ENCODE results near the gene ABCG1.

DNA sequence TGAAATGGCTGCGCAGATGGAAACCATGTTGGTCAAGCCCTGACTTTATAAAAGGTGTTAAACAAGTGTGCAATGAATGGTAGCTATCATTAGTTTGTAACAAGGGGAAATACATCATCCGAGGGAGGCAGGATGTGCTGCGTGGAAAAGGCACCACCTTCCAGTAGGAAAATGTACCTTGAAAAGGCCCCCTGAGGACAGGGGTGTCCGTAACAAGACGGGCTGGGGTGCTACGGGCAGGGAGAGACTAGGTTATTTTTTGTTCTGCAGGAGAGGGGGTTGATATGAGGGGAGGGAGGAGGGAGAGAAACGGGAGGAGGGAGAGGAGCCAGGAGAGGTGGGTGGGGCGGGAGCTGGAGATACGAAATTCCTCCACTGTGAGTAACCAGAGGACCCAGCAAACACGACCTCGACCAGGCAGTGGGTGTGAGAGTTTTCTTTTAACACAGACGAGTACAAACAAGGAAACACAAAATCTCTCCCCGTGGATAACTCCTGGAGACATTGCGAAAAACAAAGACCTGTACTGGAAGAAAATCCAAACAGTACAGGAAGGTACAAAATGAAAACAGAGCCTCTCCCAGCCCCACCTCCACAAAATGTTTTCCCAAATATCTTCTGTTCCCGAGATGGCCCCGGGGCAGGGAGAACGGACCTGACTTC is 82.6 kb downstream of the RIPK4 start:
- PRO-cap: no peak
- RAMPAGE, long total RNA, 4 experiments: no peak in any of the 4 experiments

DNA sequence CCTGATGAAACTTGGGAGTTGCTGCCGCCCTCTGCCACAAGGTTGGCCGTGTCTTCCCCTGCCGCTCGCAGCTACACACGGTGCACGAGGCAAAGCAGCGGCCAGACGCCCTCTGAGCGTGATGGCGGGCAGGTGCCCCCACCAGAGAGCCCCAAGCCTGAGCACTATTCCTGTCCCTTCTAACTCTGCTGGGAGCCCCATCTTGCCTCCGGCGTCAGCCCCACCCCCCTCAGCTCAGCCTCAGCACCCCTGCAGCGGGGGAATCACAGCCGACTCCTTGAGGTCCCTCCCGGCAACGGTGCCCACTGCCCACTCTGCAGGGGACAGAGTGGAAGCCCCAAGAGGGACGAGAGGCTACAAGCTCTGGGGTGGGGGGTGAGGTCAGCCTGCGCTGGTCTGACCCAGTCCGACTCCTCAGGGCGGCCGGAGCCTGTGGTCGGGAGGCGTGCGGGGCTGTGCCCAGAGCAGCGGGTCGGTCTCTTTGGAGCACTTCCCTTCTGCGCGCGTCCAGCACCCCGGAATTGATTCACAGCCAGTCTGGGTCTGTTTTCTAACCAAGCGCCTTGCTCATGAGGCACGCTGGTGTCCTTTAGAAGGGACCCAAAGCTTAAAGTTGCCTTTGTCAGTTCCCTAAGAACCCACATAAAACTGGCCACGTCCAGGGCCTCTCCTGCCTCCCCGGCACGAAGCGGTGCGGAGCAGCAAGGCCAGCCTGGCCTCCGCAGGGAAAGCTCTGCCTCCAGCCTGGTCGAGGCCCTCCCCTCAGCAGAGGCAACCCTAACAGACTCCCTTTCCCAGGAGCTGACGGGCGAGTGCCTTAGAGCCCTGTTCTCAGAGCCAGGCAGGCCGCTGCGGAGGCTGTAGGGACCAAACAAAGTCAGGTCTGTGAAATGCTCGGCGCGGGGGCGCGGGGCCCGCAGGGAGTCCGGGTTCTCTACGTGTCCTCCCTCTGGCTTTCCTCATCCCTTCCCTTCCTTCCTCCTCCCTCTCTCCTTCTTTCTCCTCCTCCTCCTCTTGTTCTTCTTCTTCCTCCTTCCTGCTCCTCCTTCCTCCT is 41.1 kb downstream of the RIPK4 start:
- PRO-cap: no peak
- RAMPAGE, long total RNA, 4 experiments: no peak in any of the 4 experiments

GRCh38 chr21:41769820-41770371 is 3.0 kb upstream of the RIPK4 start:
- PRO-cap: no peak
- RAMPAGE, long total RNA, 4 experiments: no peak in any of the 4 experiments

- PRO-cap: no peak
- RAMPAGE, long total RNA, 4 experiments: no peak in any of the 4 experiments
Measured at GRCh38 chr21:41783467-41783705, 16.5 kb upstream of the RIPK4 start.

GRCh38 chr21:41895639-41896388 is 16.7 kb upstream of the PRDM15 start:
- PRO-cap: no peak
- RAMPAGE, long total RNA, 4 experiments: no peak in any of the 4 experiments

DNA sequence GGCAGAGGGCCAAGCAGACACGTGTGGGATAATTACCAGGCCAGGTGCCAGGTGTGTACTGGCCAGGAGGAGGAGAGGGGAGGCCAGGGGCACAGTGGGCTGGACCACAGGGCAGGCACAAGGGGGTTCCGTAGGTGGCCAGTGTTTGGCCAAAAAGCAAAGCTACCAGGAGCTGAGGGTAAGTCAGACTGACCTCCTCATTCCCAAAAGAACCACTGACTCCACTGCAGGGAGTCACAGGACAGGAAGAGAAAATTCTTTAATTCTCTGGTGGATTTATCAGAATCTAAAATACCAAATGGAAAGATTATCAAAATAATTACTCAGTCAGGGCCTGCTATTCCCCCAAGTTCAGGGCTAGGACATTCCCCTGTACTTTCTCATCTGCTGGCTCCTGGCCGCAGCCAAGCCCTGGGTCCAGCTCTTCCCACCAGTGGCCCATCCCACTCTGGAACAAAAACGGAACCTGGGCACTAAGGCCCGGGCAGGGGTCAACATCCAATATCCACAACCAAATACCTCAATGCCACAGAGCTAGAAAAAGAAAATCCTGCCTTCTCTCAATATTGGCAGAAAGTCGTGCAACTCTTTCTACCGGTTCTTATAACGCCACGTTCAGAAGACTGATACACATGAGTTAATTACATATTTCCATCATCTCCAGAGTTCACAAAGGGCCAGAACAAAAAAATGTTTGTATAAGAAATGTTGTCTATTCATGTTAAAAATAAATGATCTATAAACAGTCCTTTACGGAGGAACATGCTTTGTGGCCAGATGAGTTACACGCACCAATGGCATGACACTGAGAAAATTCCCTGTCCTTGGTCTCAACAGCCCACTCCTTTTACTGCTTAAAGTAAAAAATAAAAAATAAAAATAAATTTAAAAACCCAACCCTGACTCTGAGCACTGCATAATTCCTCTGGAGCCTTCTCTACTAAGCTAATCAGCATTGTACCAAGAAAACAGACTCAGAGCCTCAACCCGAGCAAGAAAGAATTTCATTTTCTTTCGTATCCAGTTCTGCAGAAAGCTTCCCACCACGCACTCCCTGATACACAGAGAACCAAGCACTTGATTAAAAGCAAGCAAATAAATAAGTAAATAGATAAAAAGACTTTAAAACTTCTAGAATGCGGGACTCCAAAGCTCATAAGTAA is 29.6 kb downstream of the C2CD2 start:
- PRO-cap: unidirectional peak, minus-strand start at position 217 of the sequence
- RAMPAGE, long total RNA, 4 experiments: no peak in any of the 4 experiments

- PRO-cap: no peak
- RAMPAGE, long total RNA, 4 experiments: no peak in any of the 4 experiments
Measured at GRCh38 chr21:41927749-41928325, 26.0 kb downstream of the C2CD2 start.

- PRO-cap: no peak
- RAMPAGE, long total RNA, 4 experiments: no peak in any of the 4 experiments
Measured at GRCh38 chr21:41928652-41929145, 25.1 kb downstream of the C2CD2 start.

GRCh38 chr21:42047964-42048911 is 22.9 kb upstream of the UMODL1 start:
- PRO-cap: no peak
- RAMPAGE, long total RNA, 4 experiments: no peak in any of the 4 experiments

- PRO-cap: no peak
- RAMPAGE, long total RNA, 4 experiments: no peak in any of the 4 experiments
Measured at GRCh38 chr21:42058882-42059328, 12.2 kb upstream of the UMODL1 start.

DNA sequence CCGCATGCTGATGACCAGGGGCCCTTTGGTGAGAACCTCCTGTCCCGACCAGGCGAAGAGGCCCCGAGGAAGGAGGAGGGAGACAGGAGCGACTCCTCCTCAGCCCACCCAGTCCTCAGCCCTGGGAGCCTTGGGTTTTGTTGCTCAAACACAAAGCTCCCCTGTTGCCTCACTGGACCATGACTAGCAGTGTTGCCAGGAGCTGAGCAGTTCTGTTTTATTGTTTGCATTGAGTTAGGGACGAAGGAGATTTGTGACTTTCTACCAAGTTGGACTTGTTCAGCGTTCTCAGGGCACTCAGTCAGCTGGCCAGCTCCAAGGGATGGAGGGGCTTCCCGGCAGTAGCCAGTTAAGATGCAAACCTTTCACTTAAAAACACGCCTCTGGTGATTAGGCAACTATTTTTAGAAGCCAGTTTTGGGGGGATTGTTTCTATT is 10.1 kb downstream of the UMODL1 start:
- PRO-cap: no peak
- RAMPAGE, long total RNA, 4 experiments: no peak in any of the 4 experiments

DNA sequence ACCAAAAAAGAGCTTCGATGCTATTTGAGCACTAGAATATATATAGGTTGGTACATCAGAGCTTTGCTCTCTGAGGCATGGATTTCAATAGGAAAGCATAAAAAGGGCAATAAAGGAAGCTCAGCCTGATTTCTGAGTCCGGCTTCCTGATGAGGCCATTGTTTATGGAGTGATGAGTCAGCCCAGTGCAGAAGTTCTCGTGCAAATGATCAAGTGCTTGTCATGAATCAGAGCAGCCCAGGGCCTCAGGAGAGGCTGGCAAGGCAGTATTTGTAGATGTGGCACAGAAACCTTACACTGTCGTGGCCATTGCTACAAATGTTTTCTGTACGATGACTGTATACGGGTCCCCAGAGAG is 26.7 kb downstream of the UMODL1 start:
- PRO-cap: no peak
- RAMPAGE, long total RNA, 4 experiments: no peak in any of the 4 experiments

DNA sequence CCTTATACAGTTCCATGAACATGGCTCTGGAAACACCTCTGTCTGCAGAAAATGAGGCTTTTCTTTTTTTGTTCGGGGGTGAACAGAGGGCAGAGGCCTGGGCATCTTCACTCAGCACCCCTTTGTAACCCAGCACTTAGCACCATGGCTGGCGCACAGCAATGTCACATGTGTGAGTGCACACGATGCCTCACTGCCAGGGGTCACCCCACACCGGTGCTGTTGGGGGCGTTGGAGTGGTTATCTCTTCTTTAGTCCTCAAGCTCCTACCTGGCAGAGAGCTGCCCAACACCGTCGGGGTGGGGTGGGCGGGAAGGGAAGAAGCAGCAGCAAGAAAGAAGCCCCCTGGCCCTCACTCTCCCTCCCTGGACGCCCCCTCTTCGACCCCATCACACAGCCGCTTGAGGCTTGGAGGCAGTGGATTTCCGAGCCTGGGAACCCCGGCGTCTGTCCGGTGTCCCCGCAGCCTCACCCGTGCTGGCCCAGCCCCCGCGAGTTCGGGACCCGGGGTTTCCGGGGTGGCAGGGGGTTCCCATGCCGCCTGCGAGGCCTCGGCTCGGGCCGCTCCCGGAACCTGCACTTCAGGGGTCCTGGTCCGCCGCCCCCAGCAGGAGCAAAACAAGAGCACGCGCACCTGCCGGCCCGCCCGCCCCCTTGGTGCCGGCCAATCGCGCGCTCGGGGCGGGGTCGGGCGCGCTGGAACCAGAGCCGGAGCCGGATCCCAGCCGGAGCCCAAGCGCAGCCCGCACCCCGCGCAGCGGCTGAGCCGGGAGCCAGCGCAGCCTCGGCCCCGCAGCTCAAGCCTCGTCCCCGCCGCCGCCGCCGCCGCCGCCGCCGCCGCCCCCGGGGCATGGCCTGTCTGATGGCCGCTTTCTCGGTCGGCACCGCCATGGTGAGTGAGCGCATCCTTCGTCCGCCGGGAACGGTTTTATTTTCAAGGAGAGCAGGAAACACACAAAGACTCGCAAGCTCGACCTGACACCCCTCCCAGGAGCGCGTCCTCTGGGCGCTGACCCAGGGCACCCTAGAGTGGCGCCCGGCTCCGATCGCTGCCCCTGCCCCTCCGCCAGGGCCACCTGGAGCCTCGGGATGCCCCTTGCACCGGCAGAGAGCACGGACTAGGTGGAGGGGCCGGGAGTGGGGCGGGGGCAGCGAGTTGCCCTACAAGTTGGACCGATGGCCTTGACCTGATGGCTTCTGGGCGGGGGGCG is at the start of gene ABCG1:
ABCG1 (plus strand) TSS at position 728 of the 1,211 bp plus-strand sequence.
- PRO-cap: bidirectional peak, plus-strand start at position 735 of the sequence, minus-strand start at position 615 of the sequence; unidirectional peak, plus-strand start at position 1,107 of the sequence
- RAMPAGE, long total RNA, 4 experiments: start-site peak on the plus strand in 1 of 4 experiments, centred at position 666 of the sequence, 10 reads per replicate

- PRO-cap: no peak
- RAMPAGE, long total RNA, 4 experiments: no peak in any of the 4 experiments
Measured at GRCh38 chr21:42250380-42251013, 31.6 kb downstream of the ABCG1 start.

GRCh38 chr21:42300016-42300676 is 15.1 kb downstream of the TFF3 start:
- PRO-cap: no peak
- RAMPAGE, long total RNA, 4 experiments: no peak in any of the 4 experiments

GRCh38 chr21:42375270-42375993 is 9.1 kb upstream of the TFF1 start:
- PRO-cap: no peak
- RAMPAGE, long total RNA, 4 experiments: no peak in any of the 4 experiments

DNA sequence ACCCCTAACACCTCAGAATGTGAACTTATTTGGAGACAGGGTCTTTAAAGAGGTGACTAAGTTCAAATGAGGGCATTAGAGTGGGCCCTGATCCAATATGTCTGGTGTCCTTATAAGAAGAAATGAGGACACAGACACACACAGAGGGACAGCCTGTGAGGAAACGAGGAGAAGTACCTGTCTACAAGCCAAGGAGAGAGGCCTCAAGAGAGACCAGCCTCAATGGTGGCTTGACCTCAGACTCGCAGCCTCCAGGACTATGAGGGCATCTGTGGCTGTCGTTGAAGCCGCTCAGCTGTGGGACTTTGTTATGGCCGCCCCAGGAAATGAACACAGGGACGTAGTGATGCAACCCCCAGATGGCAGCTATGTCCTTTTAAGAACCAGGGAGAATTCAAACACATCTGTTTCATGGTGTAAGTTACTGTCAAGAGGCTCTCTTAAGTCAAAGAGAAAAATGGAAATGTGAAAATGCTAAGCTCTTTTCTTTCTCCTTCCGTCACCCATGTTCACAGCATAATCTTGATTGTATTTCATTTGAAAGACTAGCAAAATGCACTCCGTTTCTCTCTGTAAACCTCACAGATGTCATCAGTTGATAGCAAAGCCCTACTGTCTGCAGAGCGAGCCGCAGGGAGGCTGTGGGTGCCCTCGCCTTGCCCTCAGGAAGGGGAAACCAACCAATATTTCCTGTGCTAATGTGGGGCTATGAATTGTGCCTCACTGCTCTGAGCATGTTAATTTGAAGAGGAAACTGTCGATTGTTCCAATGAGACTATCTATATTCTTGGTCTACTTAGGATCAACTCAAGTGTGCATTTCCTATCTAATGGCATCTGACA is 21.3 kb downstream of the UBASH3A start:
- PRO-cap: no peak
- RAMPAGE, long total RNA, 4 experiments: no peak in any of the 4 experiments

DNA sequence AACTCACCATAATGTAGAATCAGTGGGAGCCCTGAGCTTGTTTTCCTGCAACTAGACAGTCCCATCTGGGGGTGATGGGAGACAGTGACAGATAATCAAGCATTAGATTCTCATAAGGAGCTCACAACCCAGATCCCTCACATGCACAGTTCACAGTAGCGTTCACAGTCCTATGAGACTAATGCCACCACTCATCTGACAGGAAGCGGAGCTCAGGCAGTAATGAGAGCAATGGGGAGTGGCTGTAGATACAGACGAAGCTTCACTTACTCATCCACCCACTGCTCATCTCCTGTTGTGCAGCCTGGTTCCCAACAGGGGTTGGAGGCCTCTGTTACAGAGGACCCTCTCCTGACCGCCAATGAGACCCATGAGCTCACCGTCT is 39.7 kb downstream of the RSPH1 start:
- PRO-cap: no peak
- RAMPAGE, long total RNA, 4 experiments: no peak in any of the 4 experiments

DNA sequence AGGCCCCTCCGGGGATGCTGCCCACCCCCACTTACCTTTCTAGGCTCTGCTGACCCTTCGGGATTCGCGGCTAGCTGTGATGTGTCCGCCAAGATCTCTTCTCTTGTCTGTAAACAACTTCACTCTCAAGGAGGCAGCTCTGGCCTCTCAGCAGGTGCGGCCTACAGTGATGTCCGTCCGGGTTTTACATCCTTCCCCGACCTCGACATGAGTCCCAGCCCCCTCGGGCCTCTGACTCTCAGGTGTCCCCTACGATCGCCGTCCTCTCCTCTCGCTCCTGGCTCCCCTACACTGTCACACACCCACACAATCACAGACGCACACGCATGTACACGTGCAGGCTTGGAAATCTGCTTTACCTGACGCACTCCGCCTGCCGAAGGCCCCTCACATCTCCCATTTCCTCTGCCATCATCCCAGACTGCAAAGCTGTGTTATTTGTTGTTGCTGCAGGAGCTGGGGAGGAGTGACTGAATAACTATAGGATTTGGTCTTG is 804 bp upstream of the RSPH1 start:
- PRO-cap: no peak
- RAMPAGE, long total RNA, 4 experiments: no peak in any of the 4 experiments

- PRO-cap: no peak
- RAMPAGE, long total RNA, 4 experiments: no peak in any of the 4 experiments
Measured at GRCh38 chr21:42616366-42616913, 37.0 kb upstream of the PDE9A start.